Neutrophil (primary cell): ENCODE results near the genes C10orf95, CYP17A1 and PDCD11.

DNA sequence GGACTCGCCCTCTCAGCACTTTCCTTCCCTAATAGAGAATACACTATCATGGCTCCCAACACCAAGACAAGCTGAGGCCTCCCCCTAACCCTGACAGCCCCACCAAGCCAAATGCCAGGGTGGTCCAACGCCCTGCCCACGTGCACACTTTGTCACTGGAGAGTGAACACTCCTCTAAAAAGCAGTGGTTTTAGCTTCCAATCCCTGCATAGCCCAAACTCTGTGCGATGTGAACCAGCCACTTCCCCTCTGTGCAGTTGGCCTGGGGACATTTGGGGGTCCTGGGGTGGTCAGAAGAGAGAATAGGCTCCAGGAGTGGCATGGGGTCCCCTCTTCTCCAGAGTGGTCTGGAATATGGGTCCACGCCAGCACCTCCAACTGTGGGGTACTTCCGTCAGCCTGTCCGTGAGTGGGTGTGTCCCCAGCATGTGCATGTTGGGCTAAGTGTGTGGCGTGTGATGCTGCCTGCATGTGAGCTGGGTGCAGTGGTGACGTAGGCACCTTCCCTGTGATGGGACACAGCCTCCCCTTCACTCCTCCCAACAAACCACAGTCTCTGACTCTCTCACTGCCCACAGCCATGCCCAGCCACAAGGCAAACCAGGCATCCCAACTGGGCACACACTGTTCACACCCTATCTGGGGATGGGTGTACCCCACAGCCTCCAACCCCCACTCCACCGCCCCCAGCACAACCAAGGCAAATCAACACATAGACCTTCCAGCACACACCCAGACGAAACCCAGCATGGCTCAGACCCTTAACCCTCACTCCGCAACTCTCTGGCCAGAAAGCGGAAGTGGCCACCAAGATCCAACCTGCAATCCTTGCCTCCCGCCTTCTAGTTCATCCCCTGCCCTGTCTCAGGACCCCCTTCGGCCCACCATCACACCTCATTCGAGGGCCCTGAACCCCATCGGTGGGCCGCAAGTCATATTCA, 10.6 kb downstream of the PSD start:
- PRO-cap: no peak

- PRO-cap: no peak
Measured at GRCh38 chr10:102409168-102409970, 9.2 kb downstream of the PSD start.

GRCh38 chr10:102431510-102432092, 773 bp downstream of the CUEDC2 start:
- PRO-cap: no peak

GRCh38 chr10:102451275-102452227, at the start of gene C10orf95:
Gene C10orf95, minus strand, starts transcription at chr10:102451543.
- PRO-cap: no peak

DNA sequence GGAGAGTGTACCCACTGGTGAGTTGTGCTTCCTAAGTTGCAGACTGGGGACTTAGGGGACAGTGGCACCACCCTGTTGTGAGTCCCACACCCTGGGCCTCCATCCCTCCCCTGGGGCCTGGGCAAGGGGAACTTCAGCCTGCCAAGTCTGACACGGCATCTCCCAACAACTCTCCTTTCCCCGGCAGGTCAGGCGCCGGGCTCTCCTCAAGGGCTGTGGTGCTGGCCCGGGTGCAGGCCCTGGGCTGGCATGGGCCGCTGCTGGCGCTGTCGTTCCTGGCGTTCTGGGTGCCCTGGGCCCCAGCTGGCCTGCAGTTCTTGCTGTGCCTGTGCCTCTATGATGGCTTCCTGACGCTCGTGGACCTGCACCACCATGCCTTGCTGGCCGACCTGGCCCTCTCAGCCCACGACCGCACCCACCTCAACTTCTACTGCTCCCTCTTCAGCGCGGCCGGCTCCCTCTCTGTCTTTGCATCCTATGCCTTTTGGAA, 9.3 kb downstream of the MFSD13A start:
- PRO-cap: no peak

GRCh38 chr10:102604300-102604766, 39.9 kb upstream of the TRIM8 start:
- PRO-cap: no peak

- PRO-cap: no peak
Measured at GRCh38 chr10:102631082-102631447, 13.2 kb upstream of the TRIM8 start.

DNA sequence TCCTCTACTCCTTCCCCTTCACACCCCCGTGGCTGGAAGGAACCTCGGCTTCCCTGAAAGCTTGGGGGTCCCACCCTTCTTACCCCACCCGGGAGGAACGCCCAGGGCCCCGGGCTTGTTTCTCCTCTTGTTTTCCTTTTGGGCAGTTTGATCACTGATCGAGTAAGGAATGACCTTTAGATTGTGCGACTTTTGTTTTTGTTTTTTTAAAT, 13.3 kb downstream of the TRIM8 start:
- PRO-cap: no peak

- PRO-cap: no peak
Measured at GRCh38 chr10:102669392-102670181, 25.3 kb downstream of the TRIM8 start.

DNA sequence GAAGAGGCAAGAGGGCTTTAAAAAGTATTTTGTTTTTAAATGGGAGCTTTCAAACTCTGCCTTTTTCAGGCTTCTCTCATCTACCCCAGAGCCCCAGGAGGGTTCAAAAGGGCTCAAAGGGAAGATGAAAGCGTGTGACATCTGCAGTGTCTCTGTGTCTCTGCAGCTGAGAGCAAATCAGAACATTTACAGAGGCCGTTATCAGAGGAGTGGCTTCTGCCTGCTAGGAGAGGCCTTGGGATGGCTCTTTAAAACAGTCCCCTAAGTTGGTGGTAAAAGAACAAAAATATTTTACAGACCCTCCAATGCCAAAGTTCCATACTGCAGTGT, 30.3 kb downstream of the TRIM8 start:
- PRO-cap: no peak

DNA sequence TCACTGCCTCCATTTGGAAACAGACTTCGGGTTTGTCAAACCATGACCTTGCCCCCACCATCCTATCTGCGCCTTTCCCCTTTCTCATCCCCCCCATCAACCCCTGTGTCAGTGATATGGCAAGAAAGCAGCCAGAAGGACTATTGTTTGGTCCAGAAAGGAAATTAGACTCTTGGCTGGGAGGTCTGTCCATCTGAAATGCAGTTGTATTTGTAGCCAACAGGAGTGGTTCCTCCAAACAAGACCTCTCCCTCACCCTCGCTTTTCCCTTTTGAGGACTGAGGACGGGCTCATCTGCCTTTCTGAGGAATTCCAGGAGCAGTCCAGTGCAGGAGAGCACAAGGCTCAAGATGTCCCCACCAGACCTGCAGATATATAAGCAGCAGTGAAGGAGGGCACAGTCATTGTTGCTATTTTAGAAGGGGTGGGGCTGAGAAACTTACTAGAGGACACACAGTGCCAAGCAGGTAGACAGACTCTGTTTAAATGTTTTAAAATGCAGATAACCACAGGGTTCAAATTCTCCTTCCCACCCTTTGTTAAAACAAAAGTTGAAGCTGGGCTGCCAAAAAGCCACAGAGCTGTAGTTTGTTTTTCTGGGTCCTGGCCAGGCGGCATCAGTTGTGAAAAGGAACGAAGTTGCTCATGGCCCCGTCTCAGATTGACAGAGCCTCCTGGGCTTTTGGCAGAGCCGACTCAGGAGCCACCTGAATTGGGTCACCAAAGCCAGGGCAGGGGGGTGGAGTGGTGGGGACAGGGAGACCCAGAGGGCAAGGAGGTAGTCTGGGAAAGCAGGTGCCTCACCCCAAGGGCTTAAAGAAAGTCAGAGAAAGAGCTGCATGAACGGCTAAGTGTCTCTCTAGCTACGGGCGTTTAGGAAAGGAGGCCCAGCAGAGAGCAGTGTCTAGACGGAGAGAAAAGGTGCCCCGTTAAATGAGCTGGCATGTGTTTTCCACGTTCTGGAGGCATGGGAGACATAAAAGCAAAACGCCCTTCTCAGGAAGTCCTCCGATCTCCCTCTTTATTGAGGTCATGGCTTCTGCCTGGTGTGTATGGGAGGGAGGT, 37.2 kb downstream of the CYP17A1 start:
- PRO-cap: no peak

- PRO-cap: no peak
Measured at GRCh38 chr10:102837086-102837976, at the start of gene CYP17A1. Gene CYP17A1, minus strand, starts transcription at chr10:102837413.

DNA sequence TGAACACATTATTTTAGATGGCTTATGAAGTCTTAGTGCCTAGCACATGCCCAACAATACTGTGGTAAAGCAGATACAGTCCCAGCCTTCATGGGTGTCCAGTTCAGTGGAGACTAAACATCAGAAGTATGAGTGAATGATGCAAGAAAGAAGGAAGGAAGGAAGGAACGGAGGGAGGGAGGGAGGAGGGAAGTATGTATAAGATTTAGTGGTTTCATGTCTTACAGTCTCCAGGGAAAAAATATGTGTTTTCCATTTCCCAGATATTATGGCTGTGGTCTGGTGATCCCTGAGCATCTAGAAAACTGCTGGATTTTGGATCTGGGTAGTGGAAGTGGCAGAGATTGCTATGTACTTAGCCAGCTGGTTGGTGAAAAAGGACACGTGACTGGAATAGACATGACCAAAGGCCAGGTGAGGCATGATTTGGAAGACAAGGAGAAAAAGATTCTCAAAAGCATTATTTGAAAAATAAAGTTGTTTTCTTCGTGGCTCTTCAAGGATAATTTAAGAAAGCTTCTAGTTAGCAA, 3.0 kb downstream of the AS3MT start:
- PRO-cap: no peak

- PRO-cap: no peak
Measured at GRCh38 chr10:103180929-103181707, 12.0 kb downstream of the NT5C2 start.

DNA sequence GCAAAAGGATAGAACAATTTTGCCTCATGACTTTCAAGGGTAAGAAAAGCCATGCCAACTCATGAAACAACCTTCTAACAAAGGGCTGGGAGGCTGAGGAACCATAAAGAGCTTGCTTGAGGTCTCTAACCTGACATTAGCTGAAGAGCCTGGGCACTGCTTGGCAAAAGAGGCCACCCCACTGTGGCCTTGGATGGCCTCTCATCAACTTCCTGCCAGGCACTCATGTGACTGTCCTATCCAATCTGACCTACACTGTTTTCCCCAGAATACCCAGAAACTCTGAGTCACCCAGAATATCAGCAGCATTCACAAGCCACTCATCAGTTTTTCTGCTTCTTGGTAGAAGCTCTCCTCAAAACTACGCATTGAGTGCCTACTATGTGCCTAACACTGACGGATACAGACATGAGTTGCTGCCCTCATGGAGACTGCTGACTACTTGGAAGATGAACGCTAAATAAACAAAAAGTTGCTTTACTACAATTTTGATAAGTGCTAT, 4.1 kb upstream of the NT5C2 start:
- PRO-cap: no peak

GRCh38 chr10:103394110-103394596, 2.1 kb downstream of the ATP5MK start:
- PRO-cap: no peak

DNA sequence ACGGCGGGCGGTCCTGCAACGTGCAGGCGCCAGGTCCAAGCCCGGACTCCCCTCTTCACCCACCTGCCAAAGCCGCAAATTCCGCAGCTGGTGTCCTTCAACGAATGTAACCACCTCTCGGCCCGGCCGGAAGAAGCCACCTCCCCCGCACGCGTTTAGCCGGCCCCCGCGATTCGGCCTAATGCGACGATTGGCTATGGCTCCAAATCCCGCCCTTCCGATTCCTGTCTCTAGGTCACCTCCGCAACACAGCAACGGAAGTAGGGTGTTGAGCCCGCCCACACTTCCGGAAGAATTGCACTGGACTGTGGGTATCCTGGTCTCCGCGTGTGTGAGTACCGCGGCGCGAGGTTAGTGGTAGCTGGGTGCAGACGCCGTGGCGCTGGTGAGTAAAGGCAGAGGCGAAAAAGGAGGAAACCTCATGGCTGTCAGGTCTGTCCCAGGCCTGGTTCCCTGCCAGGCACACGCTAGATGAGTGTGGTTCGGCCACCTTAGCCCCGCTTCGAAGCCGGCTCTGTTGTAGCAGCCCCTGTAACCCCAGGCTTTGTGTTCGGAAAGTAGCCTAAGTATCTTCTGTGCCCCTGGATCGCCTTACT, at the start of gene PDCD11:
Gene PDCD11, plus strand, starts transcription at position 281 of the 596 bp plus-strand sequence.
- PRO-cap: bidirectional peak, plus-strand start at position 347 of the sequence, minus-strand start at position 65 of the sequence

DNA sequence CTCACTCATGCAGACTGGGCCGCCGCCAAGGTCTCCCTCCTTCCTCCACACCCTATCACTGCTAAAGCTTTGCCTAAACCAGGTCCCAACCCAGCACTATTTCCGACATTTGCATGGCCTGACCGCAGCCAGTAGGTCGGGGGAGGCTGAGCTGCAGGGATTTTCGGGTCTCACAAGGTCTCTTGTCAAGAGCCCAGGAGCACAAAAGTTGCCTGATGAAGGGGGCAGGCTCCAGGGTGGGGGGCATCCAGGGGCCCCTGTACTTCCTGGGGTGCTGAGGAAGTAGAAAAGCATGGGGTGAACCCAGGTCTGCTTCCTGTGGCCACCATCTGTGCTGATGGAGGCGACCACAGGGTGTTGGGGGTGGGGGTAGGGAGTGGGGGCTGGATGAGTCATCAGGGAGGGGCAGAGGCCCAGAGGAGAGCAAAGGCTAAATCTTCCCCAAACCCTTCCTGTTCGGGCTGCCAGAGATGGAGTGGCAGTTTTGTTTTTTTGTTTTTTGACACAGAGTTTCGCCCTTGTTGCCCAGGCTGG, 7.8 kb downstream of the CALHM3 start:
- PRO-cap: no peak

- PRO-cap: no peak
Measured at GRCh38 chr10:103554621-103555662, 61.4 kb downstream of the NEURL1 start.

GRCh38 chr10:103751753-103751994, 103.7 kb downstream of the SH3PXD2A start:
- PRO-cap: no peak